Mammary microvascular endothelial cell (primary cell): Measurements from ENCODE around the genes OR10G6 and CCDC15.

GRCh38 chr11:121620163-121620556, 168.0 kb downstream of the SORL1 start:
- RAMPAGE, long total RNA: no peak

- RAMPAGE, long total RNA: no peak
Observed at GRCh38 chr11:121634482-121635085, 182.5 kb downstream of the SORL1 start.

- RAMPAGE, long total RNA: no peak
Observed at GRCh38 chr11:121656210-121656664, 204.1 kb downstream of the SORL1 start.

- RAMPAGE, long total RNA: no peak
Observed at GRCh38 chr11:121930675-121930925, 185.4 kb downstream of the BLID start.

GRCh38 chr11:122104831-122105821, 10.9 kb downstream of the BLID start:
- RAMPAGE, long total RNA: no peak

- RAMPAGE, long total RNA: no peak
Observed at GRCh38 chr11:122348809-122349399, 232.9 kb upstream of the BLID start.

DNA sequence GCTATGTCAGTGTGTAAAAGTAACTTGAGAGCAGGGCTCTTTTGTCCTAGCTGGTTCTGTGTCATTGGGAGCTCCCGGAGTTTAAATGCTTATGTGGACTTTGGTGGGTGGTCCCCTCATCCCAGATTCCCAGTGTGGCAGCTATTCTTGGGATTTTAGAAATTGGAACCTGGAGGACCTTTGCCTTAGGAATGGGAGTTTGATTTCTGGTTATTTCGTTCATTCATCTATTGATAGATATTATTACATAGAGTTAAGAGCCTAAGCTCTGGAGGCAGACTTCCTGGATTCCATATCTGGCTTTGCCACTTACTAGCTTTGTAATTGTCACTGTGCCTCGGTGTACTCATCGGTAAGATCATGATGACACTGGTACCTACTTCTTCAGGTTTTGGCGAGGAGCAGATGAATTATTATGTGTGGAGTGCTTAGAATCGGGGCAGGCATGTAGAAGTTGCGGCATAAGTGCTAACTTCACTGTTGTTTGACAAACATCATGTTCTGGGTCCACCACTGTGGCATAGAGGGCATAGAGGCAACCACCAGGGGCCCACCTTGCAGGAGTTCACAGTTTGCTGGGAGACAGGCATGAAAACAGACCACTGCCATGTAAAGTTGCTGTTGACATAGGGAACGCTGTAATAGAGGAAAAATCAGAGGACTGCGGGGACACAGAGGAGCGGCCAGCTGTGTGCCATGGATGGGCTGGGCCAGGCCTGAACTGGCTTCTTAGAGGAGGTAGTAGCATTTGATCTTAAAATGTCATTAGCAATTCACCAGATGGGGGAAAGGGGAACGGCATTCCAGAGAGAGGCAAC, 68.6 kb downstream of the UBASH3B start:
- RAMPAGE, long total RNA: no peak

DNA sequence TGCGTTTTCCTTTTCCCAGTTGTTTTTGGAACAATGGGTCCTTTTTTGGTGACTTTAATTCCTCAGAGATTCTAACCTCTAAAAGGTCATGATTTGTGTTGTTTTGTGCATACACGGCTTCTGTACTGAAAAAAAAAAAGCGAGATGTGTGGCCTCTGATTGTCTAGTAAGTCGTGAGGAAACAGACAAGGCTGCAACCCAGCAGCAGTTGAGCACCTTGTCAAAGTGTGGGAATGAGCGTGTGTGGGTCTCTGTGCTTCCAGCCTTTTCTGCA, 64.4 kb upstream of the CRTAM start:
- RAMPAGE, long total RNA: no peak

DNA sequence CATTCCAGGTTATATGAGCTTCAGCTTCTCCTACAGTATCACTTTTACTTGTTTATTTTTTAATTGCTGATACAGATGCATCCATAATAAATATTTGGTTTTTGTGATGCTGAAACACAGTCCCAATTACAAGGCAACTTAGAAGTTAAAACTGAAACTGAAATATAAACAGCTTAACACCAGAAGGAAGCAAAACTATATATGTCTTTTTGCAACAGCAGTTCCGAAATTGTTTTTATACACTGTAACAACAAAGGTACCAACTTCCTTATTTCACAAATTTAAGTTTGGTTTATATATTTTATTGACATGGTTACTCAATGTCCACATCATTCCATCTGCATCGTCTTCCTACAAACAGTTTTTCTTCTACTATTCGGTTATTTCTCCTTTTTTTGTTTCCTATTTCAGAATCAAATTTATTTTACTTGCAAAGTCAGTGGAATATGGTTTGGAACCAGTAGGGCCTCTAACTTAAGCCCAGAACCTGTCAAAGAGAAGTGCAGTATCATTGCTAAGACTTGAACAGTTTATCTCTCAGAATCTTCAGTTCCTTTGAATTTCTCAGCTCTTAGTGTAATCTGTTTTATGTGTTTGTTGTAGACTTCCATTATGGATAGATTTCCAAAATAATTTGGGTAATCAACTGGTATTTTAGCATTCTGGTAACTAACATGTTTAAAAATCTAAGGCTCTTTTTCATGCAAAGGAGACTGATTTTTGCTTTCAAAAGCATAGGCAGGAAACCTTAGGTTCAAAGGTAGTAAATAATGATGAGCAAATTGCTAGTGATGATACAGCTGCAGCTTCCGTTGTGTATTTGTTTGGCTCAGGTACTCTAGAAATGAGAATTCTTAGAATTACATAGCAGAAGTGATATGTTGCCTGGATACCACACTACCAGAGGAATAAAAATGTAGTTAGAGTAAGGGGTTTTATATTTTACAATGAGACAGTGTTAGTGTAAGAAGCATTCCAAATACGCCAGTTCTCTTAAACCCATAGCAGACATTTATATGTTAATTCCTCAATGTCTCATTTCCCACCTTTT, 8.2 kb upstream of the HSPA8 start:
- RAMPAGE, long total RNA: no peak

DNA sequence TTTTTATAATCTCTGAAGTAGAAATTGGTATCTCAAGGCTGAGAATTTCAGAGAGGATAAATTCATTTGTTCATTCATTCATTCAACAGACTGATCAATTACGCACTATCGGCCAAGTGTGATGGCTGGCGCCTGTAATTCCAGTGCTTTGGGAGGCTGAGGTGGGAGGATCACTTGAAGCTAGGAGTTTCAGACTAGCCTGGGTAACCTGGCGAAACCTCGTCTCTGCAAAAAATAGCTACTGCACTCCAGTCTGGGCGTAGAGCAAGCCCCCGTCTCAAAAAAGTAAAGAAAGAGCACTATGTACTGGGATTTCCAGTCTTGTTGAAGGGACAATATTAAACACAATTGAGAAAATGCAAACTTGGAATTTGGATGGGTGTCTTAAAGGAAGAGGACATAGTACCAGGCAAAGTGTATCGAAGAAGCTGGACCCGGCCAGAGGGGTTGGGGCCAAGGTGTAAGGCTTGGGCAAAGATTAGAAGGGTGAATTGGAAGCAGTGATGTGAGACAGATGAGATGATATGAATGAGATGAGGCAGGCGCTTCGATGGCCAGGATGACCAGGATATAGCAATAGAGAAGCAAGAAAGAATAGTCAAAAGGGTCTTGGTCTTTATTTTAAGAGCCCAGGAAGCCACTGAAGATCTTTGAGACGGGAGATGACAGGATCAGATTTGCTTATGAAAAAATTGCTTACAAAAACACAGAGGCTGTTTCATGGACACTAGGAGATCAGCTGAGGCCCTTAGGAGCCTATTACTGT, 59.9 kb downstream of the GRAMD1B start:
- RAMPAGE, long total RNA: no peak

GRCh38 chr11:123510506-123511599, 80.8 kb downstream of the GRAMD1B start:
- RAMPAGE, long total RNA: no peak

DNA sequence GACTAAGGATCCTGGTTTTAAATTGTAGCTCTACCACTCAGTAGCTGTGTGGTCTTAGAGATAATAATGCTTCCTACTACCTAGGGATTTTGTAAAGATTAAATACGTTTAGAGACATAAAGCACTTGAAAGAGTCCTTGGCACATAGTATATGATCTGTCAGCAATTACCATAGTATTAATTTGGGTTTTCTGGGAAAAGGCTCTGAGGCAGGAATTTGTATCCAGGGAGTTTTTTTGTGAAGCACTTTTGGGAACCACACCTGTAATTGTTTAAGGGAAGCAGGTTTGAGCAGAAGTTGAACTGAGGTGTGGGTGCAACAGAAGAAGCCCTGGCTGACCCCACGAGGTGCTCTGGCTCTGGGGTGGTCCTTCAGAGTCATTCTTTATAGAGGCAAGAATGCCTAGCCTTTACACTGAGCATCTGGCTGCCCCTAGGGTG, 1.1 kb upstream of the TMEM225 start:
- RAMPAGE, long total RNA: no peak

- RAMPAGE, long total RNA: no peak
Observed at GRCh38 chr11:123994986-123995600, at the start of gene OR10G6. Gene OR10G6, minus strand, starts transcription at chr11:123995161.

- RAMPAGE, long total RNA: no peak
Observed at GRCh38 chr11:124470395-124471393, 25.2 kb upstream of the OR8B8 start.

DNA sequence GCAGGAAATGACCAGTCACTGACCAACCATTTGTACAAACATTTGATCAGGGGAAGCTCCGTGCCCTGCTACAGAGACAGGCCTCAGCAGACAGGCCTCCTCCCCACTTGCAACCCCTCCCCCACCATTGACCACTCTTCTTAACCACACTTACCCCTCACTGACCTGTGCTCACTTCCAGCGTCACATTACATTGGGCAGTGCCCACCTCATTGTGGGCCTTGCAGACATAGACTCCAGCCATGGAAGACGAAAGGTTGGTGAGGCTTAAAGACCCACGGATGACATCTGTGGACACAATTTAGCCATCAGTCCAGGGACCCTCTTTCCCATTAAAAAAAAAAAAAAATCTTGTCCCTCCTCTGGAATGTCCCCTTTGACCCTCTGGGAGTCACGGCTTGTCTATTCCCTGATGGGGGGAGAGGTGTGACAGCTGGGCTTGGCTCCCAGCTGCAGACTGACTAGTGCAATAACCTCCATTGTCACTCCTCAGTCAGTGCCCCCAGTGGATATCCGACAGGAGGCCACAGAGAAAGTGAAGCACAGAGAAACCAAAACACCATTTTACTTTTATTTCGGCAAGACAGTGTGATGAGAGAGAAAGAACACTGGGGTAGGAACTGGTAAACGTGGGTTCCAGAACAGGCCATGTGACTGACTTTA, 2.6 kb upstream of the VSIG2 start:
- RAMPAGE, long total RNA: no peak

- RAMPAGE, long total RNA: no peak
Observed at GRCh38 chr11:124792276-124792763, 7.9 kb downstream of the MSANTD2 start.

DNA sequence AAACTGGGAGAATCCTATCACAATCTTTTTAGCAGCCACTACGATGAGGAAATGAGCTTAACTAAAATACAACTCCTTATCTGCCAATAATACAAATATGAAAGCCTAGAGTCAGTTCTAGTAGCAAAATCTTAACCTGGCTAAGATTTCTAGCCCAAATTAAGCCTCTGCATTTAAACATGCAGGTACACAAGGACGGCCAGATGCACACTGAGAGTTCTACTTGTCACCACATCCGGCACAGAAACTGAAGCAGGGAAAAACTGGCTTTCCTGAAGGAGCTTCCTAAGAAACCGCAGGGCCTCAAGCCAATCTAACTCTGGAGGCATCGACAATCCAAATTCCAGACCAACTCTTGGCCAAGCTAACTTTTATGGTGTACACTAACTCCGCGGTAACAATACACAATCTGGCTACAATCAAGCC, 1.3 kb downstream of the MSANTD2 start:
- RAMPAGE, long total RNA: no peak

DNA sequence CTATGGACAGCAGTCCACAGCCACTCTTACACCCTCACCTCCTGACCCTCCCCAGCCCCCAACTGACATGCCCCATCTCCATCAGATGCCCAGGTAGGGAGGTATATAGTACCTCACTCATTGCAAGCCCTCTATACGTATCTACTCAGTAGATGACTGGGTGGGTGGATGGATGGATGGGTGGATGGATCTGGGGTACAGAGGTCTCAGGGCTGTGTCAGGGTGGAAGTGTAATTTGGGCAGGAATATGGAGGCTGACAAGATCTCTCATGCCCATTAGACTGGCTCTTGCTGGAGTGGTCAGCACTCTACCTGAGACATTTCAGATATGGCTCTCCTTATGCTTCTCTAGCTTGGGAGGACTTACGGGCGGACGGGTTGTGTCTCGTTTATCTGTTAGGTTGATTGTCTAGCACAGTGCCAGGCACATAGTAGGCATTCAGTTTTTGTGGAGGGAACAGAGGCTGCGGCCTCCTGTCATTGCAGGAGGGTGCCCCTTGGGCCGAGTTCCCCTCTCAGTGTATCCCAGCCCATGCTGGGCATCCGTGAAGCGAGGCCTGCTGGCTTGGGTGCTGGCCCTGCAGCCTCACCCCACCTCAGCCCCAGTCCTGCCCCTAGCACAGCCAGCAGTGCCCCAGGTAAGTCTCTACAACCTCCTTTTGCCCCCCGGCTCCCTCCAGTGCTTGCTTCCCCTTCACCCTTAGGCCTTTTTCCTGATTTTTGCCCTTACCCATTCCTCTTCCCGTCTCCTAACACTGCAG, 13.7 kb downstream of the ROBO3 start:
- RAMPAGE, long total RNA: no peak

GRCh38 chr11:124891066-124891665, 6.5 kb downstream of the ROBO4 start:
- RAMPAGE, long total RNA: no peak

- RAMPAGE, long total RNA: start-site peak on the plus strand at chr11:124954172-124954203, 103 and 61 reads in 2 replicates
Observed at GRCh38 chr11:124953802-124954634, at the start of gene CCDC15. Gene CCDC15, plus strand, starts transcription at chr11:124954202.